A172 (cell line): ENCODE measurements around the genes HOGA1 and R3HCC1L.

GRCh38 chr10:97320011-97320749 lies 1.1 kb downstream of the FRAT1 start:
- RAMPAGE, long total RNA: no peak

GRCh38 chr10:97353983-97354501 lies 19.5 kb upstream of the FRAT2 start:
- RAMPAGE, long total RNA: no peak

- RAMPAGE, long total RNA: no peak
These were observed 31.2 kb upstream of the FRAT2 start for GRCh38 chr10:97365437-97366413.

DNA sequence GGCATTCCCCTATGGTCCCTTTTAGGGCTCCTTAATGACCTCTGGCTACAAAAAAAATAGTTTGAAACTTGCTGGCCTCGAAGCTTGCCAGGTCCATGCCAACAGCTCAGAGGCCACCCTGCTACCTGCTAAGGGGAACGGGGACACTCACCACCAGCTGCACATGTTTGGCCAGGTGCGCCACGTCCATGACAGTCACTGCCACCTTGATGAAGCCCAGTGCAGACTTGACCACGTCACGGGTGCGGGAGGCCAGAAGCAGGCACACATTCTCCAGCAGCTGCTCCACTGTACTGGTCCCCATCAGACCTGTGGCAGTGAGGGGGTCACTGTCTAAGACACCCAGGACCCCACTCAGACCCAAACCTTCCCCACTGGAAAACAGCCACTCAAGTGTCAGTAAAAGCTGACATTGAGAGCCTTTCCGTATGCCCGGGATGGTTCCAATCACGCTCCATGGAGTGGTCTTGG lies 31.8 kb downstream of the RRP12 start:
- RAMPAGE, long total RNA: no peak

GRCh38 chr10:97426788-97427310 lies 858 bp downstream of the PGAM1 start:
- RAMPAGE, long total RNA: no peak

- RAMPAGE, long total RNA: no peak
These were observed 297 bp downstream of the ZDHHC16 start for GRCh38 chr10:97446303-97446641.

- RAMPAGE, long total RNA: no peak
These were observed 7.3 kb downstream of the ZDHHC16 start for GRCh38 chr10:97453172-97453683.

GRCh38 chr10:97461114-97461906 lies 15.3 kb downstream of the ZDHHC16 start:
- RAMPAGE, long total RNA: no peak

DNA sequence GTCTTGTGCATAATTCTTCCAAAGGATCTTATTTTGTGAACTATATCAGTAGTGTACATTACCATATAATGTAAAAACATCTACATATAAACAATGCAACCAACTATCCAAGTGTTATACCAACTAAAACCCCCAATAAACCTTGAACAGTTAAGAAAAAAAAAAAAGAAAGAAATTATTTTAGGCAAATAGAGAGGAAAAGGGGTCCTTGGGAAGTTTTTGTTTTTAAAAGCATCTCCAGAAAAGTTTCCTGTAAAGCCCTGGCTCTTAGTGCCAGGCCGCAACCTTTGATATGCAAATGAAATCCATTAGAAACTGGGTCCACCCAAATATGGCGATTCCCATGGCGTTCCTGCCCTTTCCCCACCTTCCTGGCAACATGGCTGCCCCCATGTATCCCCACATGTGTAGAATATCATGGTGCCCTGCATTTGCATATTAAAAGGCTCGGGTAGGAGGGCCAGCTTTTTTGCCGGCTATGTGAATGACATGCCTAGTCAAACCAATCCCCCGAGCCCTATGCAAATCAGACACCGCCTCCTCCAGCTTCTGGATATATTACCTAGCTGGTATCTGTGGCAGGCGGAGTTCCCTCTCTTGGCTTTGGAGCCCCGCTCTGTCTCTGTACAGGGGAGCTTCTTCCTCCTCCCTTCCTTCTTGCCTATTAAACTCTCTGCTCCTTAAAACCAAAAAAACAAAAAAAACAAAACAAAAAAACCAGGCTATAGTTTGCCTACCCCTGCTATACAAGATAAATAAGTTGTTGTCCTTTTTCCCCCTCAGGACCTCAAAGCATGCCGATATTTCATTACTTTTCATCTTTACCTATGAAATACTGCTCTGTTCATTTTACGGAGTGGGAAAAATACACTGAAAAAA lies 18.3 kb downstream of the MMS19 start:
- RAMPAGE, long total RNA: no peak

DNA sequence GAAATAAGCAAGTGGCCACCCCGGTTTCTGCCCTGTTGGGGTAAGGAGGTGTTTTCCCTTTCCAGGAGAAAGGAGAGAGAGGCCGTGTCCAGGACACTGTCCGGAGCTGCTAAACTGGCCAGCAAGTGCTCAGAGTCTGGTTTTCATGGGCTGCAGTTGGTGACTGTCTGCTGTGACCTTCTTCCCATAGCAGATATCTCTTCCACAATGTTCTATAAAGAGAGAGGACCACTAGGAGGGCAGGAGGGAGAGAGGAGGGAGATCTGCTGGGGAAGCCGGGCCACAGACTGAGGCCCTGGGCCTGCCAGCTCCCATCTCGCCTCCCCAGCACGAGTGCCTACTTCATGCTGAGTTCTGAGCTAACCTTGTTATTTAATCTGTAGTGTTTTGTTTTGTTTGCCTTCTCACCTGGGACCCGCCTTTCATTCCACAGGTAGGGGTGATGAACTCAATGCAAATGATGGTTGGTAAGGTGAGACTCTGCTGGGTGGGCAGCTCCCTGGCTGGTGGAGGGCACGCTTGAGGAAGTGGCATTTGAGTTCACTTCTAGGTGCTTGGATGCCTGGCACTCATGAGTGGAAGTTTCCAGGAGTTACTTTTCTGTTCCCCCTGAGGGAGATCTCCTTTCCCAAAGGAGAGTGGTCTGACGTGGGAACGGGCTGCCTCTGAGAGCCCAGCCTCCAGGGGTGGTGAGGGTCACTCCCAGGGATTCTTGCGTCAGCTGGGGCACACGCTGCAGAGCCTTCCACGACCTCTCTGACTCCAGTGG lies 22.2 kb downstream of the UBTD1 start:
- RAMPAGE, long total RNA: no peak

DNA sequence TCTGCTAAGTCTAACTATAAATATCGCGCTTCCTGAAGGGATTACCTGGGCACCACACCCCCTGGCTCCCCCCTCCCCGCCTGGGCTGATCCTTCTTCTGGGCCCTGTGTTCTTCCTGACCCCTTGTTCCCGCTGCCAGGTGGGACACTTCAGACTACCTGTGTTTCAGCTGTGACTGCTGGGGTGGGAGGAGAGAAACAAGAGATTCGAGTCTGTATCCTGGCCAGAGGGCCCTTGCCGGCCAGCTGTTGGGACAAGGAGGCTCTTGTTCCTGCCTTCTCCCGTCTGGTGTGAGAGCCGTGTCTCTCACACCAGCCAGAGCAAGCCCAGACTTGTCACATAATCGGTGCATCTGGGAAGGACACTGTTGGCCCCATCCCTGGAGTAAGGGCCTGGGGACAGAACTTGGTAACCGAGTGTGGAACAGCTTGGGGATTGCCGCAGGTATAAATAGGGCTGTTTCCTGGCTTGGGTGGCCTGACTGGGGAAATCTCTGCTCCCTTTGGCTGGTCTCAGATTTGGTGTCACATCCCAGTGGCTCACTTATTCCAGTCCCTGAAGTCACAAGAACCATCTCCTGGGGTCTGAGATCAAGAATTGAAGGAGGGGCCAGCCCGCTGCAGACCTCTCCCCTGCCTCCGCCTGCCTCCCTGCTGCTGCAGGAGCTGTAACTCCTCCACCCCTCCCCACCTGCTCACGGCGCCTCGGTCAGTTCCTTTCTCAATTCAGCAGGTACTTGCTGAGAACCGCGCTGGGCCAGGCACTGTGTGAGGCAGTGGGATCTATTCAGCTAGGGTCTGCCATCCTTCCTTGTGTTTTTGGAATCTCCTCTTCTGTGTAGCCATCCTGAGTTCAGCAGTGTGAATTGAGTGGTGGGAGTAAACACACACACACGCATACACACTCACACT lies 22.5 kb upstream of the ANKRD2 start:
- RAMPAGE, long total RNA: no peak

GRCh38 chr10:97583781-97584826 lies at the start of gene HOGA1:
TSS of gene HOGA1 (plus strand) at chr10:97584389.
- RAMPAGE, long total RNA: no peak

GRCh38 chr10:97675067-97676293 lies 11.6 kb downstream of the AVPI1 start:
- RAMPAGE, long total RNA: no peak

- RAMPAGE, long total RNA: no peak
These were observed 2.3 kb downstream of the AVPI1 start for GRCh38 chr10:97684381-97685504.

DNA sequence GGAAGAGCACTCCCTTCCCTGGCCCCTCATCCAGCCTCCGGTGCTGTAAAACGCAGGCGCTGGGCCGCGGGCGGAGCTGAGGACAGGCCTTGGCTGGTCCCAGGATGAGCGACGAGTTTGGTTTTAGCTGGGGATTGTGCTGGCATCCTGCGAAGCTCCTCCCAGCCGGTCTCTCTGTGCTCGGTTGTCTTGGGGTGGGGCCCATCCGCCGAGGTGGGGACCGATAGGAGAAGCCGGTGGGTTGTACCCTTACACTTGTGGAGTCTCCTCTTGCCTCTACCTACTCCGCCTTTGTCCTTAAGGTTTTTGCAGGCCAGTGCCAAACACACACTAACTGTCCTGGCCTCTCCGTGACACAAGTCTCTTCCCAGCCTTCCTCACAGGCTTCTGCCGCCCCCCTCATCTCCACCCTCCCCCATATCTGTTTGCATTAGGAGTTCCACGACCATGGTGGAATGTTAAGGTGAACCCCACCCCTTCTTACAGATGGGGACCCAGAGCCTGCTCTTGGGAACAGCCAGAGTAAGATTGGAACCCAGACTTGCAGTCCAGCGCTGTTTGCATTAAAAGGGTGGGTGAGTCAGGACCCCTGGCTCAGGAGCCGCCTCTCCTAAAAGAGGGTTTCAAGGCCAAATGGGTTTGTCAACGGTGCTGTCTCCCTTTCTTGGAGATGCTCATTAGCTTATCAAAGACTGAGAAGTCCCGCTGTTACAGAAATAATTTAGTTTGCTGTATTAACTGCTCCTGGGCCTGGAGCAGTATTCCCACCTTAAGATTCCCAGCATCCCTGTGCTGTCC lies 1.5 kb downstream of the MARVELD1 start:
- RAMPAGE, long total RNA: no peak

GRCh38 chr10:97724211-97725054 lies 10.9 kb downstream of the MARVELD1 start:
- RAMPAGE, long total RNA: no peak

- RAMPAGE, long total RNA: no peak
These were observed 1.5 kb downstream of the ZFYVE27 start for GRCh38 chr10:97738434-97738906.

GRCh38 chr10:97770931-97771905 lies 581 bp downstream of the SFRP5 start:
- RAMPAGE, long total RNA: no peak

- RAMPAGE, long total RNA: no peak
These were observed 17.0 kb upstream of the SFRP5 start for GRCh38 chr10:97788625-97789399.

DNA sequence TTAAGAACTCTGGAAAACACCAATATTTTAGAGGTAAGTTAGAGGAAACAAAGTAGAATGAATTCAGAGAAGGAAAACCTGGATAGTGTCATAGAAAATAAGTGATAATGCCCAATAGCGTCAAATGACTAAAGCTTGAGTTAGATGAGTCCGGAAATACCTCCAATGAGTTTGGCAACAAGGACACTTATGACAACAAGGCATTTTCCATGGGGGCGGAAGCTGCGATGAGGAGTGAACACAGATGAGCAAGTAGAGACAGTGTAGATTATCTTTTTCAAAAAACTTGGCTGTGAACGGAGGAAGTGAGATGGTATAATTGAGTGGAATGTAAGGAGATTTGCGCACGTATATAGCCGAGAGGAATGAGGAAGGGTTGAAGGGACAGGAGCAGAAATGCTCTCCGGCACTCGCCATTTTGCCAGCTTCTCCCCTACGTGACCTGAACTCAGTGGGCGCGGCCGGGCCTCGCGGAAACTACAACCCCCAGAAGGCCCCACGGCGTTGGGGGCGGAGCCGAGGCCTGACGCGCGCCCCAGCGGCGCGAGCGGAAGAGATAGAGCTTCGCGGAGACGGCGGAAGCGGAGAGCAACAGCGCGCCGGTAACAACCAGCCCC lies at the start of gene R3HCC1L:
Gene R3HCC1L (plus strand): TSS at position 553 of the 617 bp plus-strand sequence.
- RAMPAGE, long total RNA: start-site peak on the plus strand centred at position 560 of the sequence, 20 bp wide, 25 and 25 reads in 2 replicates